Bronchial lymph node (tissue), 1 donor: ENCODE data around the gene C2CD4B.

- PRO-cap = no peak
These were observed 1.9 kb upstream of the ICE2 start for GRCh38 chr15:60480706-60481365.

- PRO-cap = no peak
These were observed 84.6 kb upstream of the ICE2 start for GRCh38 chr15:60563547-60563995.

- PRO-cap = no peak
These were observed 97.1 kb upstream of the ICE2 start for GRCh38 chr15:60576035-60576476.

GRCh38 chr15:60617264-60617583, 138.3 kb upstream of the ICE2 start:
- PRO-cap = unidirectional peak, minus-strand start at chr15:60617530

DNA sequence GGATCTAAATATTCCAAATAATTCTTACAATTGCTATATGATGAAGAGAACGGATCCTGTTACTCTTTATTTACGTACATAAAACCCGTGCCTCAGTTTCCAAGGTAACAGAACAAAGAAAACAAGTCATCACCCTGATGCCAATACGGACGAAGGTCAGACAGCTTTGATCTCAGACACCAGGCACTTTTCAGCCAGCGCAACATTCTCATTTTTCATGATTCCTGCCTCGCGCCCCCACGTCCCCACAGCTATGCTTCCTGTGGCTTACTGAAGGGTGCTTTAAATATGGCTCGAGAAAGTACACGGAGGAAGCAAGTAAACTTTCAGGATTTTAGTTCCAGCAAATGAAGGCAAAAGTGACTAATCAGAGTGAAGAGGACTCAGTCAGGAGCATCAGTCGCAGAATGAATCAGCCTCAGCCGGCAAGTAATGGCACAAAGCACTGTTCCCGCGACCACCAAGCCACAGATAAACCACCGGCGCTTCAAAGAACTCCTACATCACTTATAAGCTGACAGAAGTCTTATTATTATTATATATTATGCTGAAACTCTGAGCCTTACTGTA, 216.6 kb upstream of the ICE2 start:
- PRO-cap = no peak

GRCh38 chr15:60704010-60704552, 225.1 kb upstream of the ICE2 start:
- PRO-cap = bidirectional peak, plus-strand start at chr15:60704380, minus-strand start at chr15:60704350

DNA sequence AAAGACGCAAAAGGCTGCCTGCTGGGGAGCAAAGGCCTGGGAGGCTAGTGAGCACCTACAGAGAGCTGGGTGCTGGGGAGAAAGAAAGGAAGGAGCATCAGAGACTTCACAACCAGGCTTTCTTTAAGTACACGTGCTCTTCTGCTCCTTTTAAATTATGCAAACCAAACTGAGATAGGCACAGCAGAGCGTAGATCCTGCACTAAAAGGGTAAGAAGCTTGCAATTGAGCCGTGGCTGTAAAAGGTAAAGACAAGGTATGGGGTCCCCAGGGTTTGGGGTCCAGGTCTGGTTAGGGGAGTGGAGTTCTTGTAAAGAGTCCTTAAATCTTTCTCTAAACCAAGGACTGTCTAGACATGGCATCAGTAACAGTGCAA, 297.5 kb upstream of the ICE2 start:
- PRO-cap = no peak

DNA sequence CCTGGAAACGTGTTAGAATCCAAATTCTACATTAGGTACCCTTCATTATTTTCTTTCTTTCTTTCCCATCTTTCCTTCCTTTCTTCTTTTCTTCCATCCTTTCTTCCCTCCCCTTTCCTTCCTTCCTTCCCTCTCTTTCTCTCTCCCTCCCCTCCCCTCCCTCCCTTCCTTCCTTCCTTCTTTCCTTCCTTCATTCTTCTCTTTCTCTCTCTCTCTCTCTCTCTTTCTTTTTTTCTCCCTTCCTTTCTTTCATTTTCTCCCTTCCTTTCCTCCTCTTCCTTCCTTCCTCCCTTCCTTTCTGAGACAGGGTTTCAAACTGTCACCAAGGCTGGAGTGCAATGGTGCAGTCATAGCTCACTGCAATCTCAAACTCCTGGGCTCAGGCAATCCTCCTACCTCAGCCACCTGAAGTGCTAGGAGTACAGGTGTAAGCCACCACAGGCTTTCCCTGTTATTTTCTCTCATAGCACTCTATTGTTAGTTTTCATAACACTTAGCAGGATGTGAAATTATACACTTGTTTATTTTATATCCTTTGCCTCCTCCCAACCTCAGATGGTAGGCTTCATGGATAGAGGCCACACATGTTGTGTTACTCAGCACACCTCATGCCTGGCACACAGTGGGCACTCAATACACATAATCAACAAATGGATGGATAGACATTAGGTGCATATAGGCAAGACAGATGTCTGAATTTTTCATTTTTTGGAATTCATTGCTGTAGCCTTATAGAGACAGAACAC, 344.1 kb upstream of the ICE2 start:
- PRO-cap = no peak

DNA sequence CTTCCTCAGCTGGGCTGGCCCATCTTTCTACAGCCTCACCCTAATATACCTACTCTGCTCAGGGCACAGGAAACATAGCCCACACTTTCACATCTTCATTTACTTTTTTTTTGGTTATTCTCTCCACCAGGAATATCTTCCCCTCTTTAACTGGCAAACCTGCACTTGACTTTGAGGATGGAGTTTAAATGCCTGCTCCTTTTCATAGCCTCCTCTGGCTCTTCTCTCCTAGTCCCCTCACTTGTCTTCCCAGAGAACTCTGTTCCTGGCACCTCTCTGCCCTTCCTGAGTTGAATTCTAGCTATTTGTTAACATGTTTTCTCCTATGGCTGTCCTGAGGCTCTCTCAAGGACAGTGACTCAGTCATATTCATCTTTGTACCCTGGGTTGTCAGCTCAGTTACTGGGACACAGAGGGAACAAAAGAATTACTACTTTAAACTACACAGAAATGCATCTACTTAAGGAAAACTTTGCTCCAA, 365.0 kb upstream of the ICE2 start:
- PRO-cap = no peak

DNA sequence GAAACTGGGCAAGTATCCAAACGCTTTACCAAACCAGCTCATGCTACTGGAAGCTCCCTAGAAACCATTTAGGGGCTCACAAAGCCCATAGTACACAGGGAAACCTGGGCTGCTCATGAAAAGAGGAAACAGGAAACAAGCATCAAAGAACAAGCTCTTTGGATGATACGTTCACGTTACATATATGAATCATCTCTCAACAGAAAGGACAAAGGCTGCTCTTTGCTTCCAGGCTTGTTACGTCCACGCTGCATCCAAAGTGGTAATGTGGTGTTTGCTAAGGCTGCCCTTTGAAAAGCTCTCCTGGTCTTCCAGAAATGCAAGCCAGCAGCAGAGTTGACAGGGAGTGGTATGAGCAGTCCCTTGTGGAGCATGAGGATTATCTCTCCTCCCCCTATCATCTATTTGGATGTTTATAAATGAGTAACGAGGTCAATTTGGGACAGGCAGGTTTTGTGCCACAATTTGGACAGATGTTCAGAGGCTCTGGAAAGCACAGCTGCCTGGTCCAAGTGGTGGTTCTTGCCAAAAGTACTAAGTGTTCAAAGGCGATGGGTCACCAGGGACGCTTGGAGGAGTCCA, 98.0 kb upstream of the RORA start:
- PRO-cap = no peak

GRCh38 chr15:61403792-61405006, 175.1 kb upstream of the RORA start:
- PRO-cap = no peak

DNA sequence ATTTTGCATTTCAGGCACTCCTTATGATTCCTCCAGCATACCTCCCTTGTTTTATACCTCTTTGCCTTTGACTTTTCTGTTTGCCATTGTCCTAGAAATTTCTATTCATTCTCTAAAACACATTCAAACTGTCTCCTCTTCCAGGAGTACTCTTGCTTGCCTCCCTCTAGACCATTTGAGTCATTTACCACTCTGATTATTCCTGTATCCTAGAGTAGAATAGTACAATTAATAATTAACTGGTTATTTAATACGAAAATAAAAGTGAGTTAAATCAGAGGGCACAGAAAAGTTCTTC, 290.1 kb upstream of the RORA start:
- PRO-cap = no peak

DNA sequence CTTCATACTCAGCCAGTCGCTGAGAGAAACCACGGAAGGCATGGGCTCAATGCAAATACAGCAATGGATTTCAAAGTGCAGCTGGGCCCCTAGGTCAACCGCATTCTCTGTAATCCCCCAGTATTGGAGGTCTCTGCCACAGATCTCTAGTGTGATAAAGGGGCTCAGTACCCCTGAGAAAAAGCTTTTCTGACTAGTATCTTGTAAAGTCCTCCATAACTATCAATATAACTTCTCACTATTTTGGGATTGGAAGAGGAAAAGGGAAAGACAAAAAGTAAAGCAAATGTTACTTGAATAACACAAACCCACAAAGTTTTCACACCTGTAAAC, 208.2 kb downstream of the VPS13C start:
- PRO-cap = no peak

- PRO-cap = bidirectional peak, plus-strand start at chr15:61857666, minus-strand start at chr15:61857552
These were observed 202.9 kb downstream of the VPS13C start for GRCh38 chr15:61857168-61857893.

DNA sequence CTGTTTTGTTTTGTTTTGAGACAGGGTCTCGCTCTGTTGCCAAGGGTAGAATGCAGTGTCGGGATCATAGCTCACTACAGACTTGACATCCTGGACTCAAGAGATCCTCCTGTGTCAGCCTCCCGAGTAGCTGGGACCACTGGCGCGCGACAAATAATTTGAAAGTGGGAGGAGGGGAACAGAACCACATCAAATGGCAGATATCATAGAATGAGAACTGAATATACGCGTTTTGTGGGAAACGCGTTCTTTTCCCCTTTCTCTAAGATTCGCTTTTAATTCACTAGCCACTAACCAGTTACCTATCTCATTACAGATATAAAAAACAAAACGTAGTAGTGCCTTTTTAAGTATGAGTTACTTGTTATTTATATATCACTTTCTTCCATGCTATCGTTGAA, 697 bp upstream of the VPS13C start:
- PRO-cap = no peak

DNA sequence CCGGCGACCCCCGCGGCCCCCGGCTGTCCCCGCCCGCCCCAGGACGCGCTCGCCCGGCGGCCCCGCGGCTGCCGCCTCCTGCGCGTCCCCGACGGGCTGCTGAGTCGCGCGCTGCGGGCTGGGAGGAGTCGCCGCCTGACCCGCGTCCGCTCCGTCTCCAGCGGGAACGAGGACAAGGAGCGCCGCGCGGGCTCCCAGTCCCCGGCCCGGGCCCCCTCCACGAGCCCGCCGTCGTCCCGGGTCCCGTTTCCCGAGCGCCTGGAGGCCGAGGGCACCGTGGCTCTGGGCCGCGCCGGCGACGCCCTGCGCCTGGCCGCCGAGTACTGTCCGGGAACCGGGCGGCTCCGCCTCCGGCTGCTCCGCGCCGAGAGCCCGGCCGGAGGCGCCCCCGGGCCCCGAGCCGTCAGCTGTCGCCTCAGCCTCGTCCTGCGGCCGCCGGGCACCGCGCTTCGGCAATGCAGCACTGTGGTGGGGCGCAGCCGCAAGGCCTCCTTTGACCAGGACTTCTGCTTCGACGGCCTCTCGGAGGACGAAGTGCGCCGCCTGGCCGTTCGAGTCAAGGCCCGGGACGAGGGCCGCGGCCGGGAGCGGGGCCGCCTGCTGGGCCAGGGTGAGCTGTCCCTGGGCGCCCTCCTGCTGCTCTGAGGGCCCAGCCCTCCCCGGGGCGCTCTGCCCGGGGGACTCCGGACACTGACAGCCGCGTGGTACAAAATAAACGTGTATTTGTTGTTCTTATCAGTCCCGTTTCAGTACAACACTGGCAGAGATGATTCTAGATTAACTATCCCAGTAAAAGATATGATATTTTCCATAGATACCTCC, 1.5 kb downstream of the C2CD4A start:
- PRO-cap = unidirectional peak, plus-strand start at position 102 of the sequence; unidirectional peak, plus-strand start at position 154 of the sequence; unidirectional peak, minus-strand start at position 325 of the sequence

DNA sequence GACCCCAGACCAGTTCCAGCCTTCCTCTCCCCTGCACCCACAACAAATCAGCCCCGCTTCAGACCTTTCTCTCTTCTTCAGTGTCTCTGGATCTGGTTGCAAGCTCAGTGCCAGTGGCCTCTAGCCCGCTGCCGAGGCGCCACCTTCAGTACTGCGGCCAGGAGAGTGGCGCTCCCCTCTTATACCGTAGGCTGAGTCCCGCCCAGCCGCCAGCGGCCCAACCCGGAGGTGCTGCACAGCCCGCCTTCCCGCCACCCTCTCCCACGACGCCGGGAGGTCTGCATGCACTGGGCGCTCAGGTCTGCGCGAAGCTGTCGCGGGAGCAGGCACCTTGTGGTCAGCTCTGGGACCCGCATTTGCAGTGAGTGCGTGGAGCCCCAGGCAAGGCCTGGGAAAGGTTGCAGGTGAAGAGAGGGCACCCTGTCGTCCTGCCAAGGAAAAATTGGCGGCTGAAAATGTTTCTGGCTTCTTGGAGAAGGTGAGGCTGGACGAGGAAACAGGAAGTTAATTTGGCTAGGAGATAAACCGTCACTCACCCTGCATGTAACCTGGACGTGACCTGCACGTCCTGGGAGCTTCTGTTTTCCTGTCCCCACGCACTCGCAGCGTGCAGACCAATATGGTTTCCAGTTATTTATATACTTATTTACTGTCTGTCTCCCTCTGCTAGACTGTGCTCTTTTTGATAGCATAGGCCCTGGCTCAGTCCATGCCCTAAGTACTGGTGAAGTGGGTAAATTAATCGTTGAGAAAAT, at the start of gene C2CD4B:
Gene C2CD4B (minus strand): TSS at position 155 of the 755 bp plus-strand sequence.
- PRO-cap = bidirectional peak, plus-strand start at position 266 of the sequence, minus-strand start at position 153 of the sequence

DNA sequence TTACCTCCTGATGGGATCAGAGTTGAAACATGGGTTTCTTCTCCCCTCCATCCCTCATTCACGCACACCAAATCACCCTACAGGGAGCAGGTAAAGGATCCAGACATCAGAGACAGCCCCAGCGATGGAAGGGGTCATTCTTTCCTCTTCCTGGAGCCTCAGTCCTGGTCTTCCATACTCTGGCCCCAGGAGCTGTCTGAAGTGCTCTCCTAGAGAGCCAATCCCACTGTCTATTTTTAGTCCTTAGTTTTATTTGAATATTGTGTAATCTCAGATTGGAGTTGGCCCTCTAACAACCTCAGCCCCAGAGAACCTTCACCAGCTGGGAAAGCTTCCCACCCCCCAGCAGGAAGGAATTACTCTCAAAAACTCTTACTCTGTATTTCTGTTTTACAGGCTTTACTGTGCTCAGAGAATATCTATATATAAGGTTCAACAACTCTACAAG, 88.1 kb upstream of the TLN2 start:
- PRO-cap = no peak

DNA sequence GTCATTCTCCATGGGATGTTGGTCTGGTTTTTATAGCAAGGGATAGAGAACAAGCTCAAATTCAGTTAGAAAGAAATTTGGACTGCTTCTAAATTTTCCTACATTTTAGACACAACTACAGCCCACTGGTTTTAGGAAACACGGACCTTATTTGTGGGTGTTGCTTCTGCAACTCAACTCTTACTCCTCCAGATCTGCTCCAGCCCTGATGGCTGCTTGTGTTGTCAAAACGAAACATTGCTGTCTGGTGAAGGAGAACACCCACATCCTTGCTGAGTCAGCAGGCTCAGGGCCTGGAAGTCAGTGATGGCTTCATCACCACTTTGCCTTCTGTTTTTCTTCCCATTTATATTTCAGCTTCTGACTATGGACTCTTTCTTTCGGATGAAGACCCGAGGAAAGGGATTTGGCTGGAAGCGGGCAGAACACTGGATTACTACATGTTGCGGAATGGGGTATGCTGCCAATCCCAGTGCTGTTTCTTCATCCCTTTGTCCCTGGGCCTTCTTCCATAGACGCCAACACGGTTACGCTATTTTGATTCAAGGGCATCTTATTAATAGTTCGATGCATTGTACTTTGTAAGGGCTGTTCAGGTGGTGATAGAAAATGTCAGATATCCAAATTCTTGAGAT, 259.5 kb downstream of the TLN2 start:
- PRO-cap = no peak

DNA sequence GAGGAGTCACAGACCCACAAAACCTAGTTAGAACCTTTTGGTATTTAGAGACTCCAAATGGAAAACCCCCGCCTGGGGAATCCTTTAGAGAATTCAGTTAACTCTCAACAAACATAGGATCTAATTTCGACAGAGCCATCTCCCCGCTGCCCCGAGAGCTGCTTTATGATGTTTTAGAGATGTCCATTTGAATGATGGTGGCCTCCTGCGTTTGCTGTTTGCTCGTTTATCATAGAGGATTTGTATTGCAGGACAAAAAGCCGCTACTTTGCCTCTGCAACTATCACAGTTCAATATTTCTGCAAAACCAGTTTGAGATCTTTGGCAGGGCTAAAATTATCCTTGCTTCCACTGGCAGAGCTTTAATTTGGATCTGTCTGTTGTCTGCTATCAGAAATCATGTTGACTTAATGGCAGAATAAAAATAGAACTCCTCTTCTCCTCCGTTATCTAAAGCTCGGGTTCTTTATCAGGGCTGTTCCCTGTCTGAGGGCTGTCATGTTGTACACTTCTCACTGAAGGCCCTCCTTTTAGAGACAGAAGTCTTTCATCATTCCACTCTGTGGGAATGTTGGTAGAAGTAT, 226.4 kb upstream of the TPM1 start:
- PRO-cap = no peak